Panc1 (cell line): Measurements from ENCODE around the gene XPNPEP1.

DNA sequence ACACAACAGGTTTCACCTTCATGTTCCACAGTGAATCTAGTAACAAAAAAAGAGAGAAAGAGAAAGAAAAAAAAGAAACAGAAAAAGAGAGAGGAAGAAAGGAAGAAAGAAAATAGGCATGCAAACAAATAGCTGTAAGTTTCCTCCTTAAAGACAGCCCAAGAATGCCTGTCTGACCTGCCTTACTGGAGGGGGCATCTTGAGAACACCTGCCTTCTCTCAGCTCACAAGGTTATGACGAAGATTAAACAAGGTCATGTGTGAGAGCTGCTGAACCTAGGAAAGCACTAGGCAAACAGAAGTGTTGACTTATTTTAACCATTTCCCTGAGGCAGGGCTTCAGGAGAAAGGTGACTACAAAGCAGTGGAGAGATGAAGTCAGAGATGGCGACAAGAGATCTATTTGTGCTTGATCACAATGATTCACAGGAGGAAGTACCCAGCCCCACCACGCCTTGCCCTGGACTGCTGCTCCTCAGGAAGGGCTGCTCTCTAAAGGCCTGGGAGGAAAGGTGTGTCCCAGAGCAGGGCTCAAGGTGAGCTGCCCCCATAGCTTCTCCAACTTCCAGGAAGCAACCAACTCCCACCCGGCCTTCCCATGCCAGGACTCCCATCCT lies 27.8 kb downstream of the STN1 start:
- RRBS, 2 experiments = no CpG with 5 or more reads among the region's 4 CpGs

DNA sequence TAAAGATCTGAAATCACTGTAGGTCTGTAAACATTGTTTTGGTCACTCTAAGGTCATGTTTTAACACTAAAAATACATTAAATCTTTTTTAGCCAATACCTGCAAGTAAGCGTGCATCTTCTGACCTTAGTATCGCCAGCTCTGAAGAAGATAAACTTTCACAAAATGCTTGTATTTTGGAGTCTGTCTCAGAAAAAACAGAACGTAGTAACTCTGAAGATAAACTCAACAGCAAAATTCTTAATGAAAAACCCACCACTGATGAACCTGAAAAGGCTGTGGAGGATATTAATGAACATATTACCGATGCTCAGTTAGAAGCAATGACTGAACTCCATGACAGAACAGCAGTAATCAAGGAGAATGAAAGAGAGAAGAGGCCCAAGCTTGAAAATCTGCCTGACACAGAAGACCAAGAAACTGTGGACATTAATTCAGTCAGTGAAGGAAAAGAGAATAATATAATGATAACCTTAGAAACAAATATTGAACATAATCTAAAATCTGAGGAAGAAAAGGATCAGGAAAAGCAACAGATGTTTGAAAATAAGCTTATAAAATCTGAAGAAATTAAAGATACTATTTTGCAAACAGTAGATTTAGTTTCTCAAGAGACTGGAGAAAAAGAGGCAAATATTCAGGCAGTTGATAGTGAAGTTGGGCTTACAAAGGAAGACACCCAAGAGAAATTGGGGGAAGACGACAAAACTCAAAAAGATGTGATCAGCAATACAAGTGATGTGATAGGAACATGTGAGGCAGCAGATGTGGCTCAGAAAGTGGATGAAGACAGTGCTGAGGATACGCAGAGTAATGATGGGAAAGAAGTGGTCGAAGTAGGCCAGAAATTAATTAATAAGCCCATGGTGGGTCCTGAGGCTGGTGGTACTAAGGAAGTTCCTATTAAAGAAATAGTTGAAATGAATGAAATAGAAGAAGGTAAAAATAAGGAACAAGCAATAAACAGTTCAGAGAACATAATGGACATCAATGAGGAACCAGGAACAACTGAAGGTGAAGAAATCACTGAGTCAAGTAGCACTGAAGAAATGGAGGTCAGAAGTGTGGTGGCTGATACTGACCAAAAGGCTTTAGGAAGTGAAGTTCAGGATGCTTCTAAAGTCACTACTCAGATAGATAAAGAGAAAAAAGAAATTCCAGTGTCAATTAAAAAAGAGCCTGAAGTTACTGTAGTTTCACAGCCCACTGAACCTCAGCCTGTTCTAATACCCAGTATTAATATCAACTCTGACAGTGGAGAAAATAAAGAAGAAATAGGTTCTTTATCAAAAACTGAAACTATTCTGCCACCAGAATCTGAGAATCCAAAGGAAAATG lies 35.6 kb downstream of the SLK start:
- RRBS, 2 experiments = no CpG with 5 or more reads among the region's 7 CpGs

GRCh38 chr10:104010750-104010949 lies 43.7 kb downstream of the SLK start:
- RRBS, 2 experiments = no CpG with 5 or more reads among the region's 1 CpG

DNA sequence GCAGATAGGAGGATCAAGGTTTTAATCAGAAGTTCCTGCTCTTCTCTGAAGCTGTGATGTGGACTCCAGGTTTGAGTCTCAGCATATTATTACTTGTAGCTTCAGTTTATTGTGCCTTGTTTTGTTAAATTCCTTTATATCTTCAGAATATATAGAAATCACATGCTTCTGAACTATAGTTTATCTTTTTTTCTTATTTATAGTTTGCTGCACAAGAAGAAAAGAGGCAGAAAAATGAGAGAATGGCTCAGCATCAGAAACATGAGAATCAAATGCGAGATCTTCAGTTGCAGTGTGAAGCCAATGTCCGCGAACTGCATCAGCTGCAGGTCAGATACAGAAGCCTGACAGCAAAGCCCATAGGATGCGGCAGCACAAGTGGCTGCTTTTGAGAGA lies 53.3 kb downstream of the SLK start:
- RRBS, 2 experiments = no CpG with 5 or more reads among the region's 4 CpGs

- RRBS, 2 experiments = no CpG with 5 or more reads among the region's 42 CpGs
These were observed 913 bp upstream of the SFR1 start for GRCh38 chr10:104120728-104121787.

DNA sequence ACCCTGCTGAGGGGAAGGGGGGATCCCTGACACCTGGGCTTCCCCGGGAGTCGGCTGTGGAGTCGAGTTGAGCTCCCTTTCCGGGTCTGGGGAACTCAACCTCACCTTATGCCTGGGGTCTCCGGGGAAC lies 93 bp downstream of the SFR1 start:
- RRBS, 2 experiments = 10 to 14% methylated on average over 2 to 4 of the region's 5 CpGs

DNA sequence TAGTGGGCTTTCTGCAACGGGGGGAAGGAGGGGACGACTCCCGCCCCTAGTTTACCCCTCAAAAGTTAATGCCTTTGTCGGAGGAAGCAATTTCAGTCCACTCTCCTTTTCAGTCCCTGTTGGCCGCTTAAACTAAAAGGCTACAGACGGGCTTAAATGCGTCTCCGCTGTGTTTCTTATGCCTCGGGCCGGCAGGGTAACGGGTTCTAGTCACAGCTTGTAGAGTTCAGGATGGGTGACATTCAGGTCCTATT lies 285 bp downstream of the SFR1 start:
- RRBS, 2 experiments = no CpG with 5 or more reads among the region's 11 CpGs

GRCh38 chr10:104298068-104298800 lies 29.2 kb downstream of the GSTO2 start:
- RRBS, 2 experiments = 45% methylated on average over 1 of the region's 9 CpGs; no CpG with 5 or more reads in 1 of the 2 experiments

DNA sequence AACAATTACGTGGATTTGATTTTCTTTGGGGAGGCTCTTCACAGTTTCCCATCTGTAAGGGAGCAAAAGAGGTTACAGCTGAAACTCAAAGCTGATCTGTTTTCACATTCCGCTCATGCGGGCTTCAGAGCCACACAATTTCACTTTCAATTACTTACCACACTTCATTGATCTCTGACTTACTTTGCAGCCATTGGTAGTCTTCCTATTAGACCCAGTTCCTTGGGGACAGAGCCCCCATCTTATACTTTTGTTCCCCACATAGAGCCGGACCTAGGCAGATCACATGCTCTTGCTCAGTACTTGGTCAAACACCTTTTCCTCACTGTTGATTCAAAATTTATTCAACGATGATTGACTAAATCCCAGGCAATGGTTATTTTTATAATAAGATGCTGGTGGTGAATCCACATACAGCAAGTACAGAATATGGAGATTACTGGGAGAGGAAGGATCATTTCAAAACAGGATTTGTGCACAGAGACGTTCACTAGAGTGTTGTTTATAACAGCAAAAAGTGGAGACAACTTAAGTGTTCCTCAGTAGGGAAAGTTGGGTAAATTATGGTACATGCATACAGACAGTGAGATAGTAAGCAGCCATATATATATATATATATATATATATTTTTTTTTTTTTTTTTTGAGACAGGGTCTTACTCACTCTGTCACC lies 29.4 kb downstream of the ITPRIP start:
- RRBS, 2 experiments = no CpG with 5 or more reads among the region's 6 CpGs

DNA sequence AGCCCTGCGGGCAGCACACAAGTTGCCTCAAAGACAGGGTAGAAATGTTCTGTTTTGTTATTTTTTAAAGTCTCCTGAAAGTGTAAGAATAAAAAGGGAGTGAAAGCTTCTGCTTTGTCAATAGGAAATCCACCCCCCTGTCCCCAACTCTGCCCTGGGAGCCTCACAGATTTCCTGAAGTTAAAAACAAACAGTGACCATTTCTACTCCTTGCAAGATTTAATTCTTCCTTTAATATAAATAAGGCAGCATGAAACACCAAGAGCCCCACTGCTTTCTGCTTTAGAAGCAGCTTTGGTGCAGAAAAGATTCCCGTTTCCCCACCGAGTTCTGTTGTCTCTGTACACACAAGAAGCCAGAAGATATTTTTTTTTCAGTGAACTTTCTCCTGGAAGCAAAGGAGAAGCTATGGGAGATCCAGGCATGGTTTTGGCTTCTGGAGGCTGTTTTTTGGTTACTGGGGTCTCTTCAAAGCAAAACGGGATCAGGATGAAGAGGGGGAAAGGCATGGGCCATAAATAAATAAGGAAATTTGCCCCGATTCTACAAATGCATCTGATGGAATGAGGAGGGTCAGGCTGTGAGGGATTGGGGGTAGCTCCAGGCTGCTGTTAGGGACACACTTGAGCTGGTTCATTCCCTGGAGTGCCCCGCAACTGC lies 26.2 kb downstream of the ITPRIP start:
- RRBS, 2 experiments = no CpG with 5 or more reads among the region's 6 CpGs

DNA sequence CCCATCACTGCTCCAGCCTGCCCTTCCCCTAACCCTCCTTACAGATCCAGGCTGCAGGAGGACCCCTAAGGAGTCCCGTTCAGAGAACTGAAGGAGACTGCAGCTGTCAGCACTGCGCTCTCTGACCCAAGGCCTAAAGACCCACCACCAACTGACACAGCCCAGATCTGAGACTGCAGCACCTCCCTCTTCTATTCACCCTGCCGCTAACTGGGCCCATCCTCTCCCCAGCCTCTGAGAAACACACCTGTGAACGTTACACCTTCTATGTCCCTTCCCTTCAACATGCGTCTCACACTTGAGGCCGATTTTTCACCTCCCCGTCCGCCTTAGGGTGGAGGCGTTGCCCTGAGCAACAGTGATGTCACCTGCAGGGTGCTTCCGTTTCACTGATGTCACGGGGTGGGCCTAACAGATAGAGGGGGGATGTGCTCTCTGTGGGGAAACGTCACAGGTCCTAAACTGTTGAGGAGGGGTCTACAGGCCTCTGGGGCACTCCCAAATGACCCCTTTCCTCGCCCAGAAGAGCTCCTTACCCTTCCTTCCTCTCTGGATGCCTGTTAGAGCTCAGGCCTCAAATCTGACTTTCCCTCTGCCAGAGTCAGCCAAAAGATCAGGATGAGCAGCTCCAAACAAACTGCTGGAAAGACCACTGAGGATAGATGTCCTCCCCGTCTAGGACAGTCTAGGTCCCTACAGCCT lies 5.0 kb downstream of the ITPRIP start:
- RRBS, 2 experiments = no CpG with 5 or more reads among the region's 14 CpGs

DNA sequence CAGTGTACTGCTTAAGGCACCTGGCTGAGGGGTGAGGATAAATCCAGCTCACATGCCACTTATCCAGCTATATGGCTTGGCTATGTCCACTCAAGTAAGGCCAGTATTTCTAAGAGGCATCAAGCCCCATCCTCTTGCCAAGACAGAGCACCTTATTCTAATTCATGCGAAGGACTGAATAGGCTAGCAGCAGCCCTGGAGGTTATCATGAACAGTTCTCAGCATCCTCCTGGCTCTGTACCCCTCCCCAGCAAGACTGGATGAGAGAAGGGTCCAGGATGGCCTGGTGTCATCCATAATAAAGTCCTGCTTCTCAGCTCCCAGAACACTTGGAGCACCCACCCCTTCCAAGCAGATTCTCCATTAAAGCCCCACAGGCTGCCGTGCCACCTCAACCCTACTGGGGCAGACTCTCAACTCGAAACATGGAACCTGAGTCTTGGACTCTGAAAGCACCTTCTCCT lies 2.2 kb downstream of the ITPRIP start:
- RRBS, 2 experiments = no CpG with 5 or more reads among the region's 3 CpGs

DNA sequence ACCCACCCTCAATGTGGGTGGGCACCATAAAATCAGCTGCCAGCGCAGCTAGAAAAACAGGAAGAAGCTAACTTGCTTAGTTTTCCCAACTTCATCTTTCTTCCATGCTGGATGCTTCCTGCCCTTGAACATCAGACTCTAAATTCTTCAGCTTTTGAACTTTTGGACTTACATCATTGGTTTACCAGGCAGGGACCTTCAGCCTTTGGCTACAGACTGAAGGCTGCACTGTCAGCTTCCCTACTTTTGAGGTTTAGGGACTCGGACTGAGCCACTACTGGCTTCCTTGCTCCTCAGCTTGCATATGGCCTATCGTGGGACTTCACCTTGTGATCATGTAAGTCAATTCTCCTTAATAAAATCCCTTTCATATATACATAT lies 1003.2 kb downstream of the SORCS3 start:
- RRBS, 2 experiments = no CpG with 5 or more reads among the region's 3 CpGs

DNA sequence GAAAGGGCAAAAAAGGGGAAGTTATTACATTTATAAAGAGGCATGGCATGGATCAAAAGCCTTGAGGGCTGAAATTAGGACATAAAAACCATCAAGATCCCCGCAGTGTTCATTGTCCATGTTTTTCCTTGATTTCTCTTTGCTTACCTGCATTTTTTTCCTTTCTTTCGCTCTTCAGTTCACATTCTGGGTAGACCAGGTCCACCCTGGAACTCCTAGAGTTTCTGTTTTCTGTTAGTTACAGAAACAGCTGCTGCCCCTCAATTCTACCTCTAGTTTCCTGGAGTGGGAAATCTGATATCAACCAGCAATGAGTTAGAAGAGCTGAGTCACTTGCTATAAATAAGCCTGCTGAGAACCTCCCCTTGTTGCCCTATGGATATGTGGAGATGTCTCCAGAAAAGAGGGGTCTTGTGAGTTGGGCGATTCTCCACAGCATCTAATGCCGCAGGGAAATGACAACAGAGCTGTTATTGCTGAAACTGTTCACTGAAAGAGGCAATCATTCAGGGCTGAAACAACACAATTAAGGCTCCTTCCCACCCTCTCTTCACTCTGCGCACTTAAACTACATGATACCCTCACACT lies 132.2 kb downstream of the SORCS1 start:
- RRBS, 2 experiments = no CpG with 5 or more reads among the region's 5 CpGs

- RRBS, 2 experiments = no CpG with 5 or more reads among the region's 3 CpGs
These were observed 521.6 kb upstream of the SORCS1 start for GRCh38 chr10:107686045-107686516.

DNA sequence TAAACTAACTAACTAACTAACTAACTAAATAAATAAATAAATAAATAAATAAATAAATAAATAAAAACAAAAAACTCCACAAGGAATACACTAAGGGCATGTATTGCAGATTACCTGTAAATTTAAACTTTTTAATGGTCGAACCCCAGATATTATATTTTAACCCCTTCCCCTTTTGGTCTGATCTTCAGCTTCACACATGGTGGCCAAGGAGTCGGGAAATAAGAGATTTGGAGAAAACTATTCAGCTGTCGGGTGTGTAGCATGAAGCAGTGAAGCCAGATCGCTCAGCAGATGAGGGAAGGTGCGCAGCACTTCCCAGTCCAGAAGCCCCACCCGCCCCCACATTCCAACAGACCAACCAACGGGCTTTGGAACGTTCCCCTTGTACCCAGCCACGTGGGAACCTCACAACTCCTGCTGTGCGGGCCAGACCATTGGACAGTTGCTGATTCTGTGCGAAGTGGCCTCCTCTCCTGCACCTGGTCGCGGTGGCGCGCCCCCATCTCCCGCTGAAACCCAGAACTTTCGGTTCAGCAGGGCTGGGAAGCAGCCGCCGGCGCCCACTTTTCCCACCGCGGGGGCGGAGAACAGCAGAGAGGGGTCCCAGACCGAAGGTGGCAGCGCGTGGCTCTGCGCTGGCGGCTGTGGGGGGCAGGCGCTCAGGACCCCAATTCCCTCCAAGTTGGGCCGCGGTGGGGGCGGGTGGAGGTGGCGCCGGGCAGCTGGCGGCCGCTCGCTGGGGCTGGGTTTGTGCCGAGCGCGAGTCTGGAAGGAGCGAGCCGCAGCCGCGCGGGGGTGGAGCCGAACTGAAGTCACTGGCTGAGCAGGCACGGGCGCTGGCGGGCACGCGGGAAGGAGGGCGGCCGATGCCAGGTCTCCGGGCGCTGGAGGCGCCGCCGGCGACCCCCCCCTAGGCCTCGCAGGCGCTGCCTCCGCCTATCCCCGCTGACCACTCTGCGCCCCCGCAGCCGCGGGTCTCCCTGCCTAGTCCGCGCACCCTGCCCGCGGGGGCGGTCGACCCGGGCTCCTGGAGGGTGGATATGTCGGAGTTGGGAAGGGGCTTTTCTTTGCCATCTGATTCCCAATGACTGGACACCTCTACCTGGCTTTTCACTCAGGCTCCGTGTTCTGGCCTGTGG lies 1301.5 kb upstream of the SORCS1 start:
- RRBS, 2 experiments = 83% methylated on average over 7 of the region's 76 CpGs; no CpG with 5 or more reads in 1 of the 2 experiments

DNA sequence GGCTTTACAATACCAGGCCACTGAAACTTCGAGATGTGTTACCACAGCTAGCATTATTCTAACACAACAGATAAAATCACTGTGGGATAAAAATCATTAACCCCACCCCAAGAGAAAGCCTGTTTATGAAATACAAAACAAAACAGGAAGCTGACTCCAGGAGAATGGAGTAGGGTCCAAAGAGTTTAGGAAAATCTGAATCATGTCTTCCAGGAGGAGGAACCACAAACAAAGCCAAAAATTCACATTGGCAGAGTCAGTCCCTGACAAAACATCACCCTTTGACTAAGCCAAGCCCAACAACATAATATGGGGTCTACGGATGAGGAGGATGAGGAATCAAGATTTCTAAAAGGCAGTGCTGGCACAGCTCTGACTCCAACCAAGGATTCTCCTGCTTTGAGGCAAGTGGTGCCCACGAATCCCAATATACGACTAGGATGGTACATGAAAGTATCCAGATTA lies 23.8 kb downstream of the XPNPEP1 start:
- RRBS, 2 experiments = no CpG with 5 or more reads among the region's 4 CpGs

GRCh38 chr10:109902611-109903873 lies 20.3 kb downstream of the XPNPEP1 start:
- RRBS, 2 experiments = no CpG with 5 or more reads among the region's 7 CpGs

- RRBS, 2 experiments = 1 to 6% methylated on average over 27 to 35 of the region's 110 CpGs
These were observed at the start of gene XPNPEP1 for GRCh38 chr10:109922721-109923950. Gene XPNPEP1, minus strand, starts transcription at chr10:109923511.